ENCODE measurements around the genes SLC22A12, SNX15 and SAC3D1.

DNA sequence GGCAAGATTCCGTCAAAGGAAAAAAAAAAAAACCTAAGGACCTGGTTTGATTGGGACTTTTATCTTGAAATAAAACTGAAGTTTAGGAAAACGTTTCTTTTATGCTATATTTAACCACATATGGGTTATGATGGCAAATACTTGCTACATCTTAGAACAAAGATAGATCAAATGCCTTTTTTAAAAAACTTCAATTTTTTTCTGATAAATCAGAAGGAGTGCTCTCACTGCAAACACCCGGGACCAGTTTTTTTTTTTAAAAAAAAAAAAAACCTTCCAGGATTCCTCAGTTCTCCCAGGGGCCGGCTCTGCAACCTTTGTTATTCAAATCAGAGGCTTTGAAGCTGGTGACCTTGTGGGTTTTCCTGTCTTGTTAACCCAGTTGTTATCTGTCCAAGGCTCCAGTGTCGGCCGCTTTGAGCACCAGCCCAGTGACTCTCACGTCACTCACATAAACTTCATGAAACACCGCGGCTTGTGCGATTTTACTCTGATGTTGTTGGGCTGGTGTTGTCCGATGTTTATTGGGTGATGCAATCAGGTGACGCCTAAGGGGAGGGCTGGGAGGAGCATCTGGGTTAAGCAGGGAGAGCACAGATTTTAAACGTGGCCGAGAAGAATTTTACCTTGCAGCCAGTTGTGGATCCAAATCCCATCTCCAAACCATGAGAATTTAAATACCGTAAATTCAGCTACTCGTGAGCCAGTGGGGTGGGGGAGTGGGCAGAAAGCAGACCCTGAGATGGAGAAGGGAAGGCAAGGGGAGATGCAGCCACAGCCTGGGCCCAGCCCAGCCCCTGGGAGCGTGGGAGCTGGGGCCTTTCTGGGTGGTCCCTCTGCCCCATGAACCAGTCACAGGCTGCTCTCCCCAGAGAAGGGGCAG is 10.7 kb downstream of the SLC22A11 start:
- PRO-cap, result no peak

DNA sequence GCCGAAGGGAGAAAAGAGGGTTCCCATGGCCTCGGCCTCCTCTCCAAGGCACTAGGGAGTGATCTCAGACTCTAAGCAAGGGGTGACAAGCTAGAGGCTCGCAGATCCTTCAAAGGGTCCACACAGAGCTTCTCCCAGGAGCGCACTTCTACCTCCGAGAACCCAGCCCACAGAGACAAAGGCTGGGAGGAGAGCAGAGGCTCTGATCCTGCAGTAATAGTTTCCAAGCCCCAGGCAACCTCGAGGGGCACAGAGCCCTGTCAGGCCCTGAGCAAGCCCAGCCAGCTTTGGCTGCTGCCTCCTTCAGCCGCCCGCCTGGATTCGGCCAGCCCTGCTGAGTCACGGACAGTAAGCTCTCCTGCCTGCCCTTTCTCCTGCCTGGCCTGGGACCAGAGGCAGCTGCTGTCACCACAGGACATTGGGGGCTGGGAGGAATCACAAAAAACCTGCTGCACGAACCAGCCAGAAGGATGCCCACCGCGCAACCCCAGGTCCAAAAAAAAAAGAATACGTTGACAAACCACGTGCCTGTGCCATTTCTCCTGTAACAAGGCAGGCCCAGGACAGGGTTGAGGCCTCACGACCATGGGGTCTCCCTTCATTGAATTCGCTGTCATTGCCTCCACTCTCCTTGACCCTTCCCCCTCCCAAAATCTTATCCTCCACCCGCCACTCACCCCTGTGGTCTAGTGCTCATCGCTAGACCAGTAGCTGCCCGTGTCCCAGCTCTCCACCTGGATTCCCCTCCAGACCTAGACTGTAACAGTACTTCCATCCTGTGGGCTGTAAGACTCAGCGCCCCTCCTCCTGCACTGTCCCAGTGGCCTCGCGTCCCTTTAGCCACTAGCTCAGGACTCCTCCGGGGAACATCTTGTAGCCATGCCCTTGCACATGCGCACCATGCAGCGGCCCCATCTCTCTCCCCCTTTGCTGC is 7.6 kb upstream of the SLC22A12 start:
- PRO-cap, result no peak

- PRO-cap, result no peak
These were observed at the start of gene SLC22A12 for GRCh38 chr11:64591030-64591375. SLC22A12 (plus strand) TSS chr11:64591220.

DNA sequence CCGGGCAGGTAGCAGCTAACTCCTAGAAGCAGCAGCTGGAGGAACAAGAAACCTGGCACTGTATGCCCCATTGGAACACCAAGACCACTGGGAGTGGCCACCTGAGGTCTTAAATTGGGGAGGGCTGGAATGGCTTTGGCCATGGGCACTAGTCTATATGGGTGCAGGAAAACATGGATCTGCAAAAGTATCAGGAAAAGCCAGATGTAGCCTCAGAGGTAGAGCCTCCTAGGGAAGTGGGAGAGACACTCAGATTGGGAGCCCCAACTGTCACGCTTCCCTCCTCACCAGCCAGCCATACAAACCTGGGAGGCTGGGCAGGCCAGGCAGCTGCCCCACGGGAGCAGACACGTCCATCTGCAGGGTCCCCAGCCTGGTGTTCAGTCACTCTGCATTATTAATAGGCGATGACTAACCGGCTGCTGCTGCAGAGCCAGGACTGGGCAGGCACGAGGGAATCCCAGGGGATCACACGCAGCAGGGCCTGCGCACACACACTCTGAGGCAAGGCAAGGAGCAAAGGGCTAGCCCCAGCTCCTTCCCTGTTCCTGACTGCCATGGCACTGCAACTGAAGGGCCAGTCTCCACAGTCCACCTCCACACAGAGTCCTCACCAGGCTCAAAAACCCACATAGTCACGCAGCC is 47.7 kb downstream of the NRXN2 start:
- PRO-cap, result no peak

DNA sequence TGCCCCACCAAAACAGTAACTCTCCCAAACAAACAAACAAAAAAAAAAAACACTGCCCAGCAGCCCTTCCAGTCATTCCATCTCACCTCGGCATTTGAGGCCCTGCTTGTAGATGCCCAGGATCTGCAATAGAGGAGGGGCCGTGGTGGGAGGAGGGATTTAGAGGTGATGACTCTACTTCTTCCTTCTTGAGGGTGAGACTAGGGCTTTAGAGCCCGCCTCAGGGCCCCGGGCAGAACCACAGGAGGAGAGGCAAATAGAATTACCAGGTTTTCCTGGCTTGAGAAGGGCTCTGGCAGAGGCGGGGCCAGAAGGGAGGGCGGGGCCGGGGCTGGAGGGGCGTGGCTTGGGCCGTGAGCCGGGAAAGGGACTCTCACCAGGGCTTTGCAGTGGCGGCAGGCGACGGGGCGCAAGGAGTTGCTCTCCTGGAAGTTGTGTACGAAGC is 6.7 kb upstream of the NRXN2 start:
- PRO-cap, result no peak

- PRO-cap, result no peak
These were observed 1.8 kb upstream of the PYGM start for GRCh38 chr11:64761556-64762023.

DNA sequence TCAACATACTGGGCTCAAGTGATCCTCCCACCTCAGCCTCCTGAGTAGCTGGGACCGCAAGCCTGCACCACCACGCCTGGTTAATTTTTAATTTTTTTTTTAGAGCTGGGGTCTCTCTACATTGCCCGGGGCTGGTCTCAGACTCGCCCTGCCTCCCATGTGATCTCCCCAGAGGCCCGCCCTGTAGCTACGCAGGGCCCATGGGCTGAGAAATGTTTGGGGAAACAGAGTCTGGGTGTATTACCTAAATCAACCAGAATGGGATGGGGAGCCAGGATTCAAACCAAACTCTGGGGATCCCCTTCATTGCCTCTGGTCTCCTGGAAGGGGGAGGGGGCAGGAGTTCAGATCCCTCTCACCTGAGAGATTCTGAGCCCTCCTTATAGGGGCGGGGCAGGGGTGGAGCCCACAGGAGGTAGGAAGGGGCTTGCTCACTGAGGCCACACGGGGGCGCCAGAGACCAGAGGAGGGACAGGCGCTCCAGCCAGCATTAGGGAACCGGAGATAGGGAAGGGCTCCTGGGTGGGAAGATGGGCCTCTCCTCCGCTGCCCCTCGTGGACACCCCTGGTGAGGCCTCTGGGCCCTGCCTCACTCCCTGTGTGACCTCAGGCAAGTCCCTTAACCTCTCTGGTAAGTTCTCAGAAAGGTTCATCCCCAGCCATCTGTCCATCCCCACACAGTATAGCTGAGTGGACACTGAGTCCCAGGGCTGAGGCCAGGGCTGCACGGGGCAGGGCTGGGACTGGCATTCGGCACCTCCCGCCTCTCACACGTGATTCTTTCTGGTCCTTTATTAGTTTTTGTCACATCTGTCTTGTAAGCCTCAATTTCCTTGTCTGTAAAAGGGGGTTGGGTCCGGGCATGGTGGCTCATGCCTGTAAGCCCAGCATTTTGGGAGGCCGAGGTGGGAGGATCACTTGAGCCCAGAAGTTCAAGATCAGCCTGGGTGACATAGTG is 2.7 kb upstream of the CDC42BPG start:
- PRO-cap, result no peak

DNA sequence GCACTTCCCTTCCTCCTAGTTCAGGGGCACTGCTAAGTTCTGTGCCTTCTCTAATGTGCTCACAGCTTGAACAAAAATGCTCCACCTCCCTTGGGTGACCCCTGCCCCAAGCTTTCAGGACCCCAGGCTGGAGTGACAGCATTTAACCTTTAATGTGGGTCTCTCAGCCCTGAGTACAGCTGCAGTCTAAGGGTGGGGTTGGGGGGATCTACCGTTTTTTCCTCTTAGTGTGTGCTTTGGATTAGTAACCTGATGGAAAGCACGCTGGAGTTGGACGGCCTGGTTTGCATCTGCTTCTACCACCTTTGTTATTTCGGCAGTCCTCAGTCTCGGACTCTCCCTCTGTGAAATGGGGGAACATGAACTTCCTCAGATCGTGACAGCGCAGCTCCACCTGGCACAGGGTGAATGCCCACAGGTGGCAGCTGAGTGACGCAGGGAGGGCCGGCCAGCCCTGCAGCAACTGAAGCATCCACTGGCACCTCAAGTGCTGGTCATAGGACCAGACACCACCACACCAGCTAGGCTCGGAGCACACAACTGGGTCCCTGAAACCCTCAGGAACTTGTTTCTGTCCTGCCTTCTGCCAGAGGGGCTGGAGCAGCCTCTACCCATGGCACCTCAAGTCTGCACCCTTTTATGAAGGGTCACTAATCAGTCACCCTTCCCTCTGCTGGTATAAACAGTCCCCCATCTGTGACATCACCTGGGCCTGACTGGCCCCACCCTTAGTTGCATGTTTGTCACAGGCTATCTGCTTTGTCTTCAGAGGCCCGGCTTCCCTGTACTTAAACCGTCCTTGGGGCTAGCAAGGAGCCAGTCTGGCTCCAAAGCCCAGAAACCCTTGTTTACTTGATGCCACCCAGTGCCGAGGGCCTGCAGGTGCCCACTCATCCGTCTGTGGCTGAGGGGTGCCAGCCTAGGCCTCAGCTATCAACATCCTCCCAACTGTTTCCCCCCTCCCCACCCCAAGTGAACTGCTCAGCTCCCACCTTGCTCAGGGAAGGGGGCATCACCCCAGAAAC is 7.4 kb upstream of the CDC42BPG start:
- PRO-cap, result bidirectional peak, plus-strand start at position 515 of the sequence, minus-strand start at position 344 of the sequence

- PRO-cap, result no peak
These were observed 14.7 kb downstream of the EHD1 start for GRCh38 chr11:64863656-64864209.

GRCh38 chr11:64864875-64865571 is 13.4 kb downstream of the EHD1 start:
- PRO-cap, result bidirectional peak, plus-strand start at chr11:64865108, minus-strand start at chr11:64865009

GRCh38 chr11:64872741-64873641 is 5.4 kb downstream of the EHD1 start:
- PRO-cap, result no peak

DNA sequence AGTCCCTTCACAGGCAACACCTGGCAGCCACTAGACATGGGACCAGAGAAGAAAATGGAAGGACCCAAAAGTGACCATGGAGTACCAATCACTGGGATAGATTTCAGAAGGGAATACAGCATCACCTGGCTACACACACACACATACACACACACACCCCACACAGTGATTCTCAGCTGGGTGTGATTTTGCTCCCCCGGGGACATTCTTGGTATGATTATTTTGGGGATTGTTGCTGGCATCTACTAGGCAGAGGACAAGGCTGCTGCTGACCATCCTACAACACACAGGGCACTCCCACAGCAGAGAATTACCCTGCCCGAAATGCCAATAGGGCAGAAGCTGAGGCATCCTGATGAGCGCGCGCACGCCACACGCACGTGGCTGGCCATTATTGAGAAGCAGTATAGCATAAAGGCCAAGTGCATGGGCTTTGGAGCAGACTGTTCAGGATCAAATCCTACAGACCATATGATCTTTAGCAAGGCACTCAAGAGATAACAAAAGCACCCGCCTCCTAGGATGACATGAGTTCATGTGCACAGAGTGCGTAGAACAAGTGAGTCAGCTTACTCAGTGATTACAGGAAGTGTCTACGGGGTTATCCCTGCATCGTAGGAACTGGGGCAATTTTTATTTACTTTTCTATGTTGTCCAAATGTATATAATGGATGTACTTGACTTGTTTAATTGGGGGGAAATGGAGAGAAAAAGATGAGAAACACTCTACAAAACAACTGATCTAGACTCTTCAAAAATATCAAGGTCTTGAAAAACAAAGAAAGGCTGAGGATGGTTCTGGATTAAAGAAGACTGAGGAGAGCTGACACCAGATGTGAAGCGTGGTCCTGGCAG is 7.1 kb upstream of the EHD1 start:
- PRO-cap, result no peak

- PRO-cap, result no peak
These were observed 1.1 kb downstream of the MAJIN start for GRCh38 chr11:64970857-64971115.

GRCh38 chr11:65027000-65027966 is at the start of gene SNX15:
SNX15 (plus strand) TSS chr11:65027439.
- PRO-cap, result bidirectional peak, plus-strand start at chr11:65027472, minus-strand start at chr11:65027313; bidirectional peak, plus-strand start at chr11:65027861, minus-strand start at chr11:65027670

GRCh38 chr11:65040468-65041291 is at the start of gene SAC3D1:
SAC3D1 (plus strand) TSS chr11:65041210.
- PRO-cap, result bidirectional peak, plus-strand start at chr11:65040997, minus-strand start at chr11:65040826; bidirectional peak, plus-strand start at chr11:65041240, minus-strand start at chr11:65041095

DNA sequence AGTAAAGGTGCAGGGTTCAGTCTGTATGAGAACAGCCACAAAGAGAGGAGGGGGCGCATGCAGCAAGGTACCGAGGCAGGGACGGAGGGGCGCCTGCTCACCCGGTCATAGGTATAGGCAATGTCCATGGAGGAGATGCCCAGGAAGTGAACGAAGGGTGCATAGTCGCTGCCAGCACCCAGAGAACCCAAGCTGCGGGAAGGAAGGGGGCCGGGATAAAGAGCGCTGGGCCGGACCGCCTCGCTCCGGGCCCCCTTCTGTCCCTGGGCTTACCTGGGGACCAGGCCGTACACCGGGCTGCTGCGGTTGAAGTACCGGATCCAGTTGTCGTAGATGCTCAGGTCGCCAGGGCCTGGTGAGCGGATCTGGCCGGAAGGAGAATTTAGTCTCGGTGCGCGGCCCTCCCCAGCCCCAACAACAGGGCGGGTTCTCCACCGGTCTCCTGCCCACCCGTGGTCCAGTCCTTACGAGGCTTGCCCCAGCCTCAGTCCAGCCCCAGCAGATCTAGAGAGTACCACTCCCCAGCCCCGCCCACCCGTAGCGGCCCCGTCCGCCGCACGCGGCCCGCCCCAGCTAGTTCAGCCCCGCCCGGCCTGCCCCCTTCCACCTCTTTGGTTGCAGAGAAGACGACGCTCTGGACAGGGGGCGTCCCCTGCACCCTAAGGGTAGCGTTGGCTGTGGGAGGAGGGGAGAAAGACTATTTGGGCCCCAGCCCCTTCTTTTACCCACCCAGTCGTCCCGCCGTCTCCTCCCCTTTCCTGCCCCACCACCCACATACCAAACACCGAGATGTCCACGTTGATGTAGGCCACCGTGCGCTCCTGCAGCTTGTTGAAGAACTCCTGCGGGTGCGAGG is 6.6 kb downstream of the SAC3D1 start:
- PRO-cap, result no peak

DNA sequence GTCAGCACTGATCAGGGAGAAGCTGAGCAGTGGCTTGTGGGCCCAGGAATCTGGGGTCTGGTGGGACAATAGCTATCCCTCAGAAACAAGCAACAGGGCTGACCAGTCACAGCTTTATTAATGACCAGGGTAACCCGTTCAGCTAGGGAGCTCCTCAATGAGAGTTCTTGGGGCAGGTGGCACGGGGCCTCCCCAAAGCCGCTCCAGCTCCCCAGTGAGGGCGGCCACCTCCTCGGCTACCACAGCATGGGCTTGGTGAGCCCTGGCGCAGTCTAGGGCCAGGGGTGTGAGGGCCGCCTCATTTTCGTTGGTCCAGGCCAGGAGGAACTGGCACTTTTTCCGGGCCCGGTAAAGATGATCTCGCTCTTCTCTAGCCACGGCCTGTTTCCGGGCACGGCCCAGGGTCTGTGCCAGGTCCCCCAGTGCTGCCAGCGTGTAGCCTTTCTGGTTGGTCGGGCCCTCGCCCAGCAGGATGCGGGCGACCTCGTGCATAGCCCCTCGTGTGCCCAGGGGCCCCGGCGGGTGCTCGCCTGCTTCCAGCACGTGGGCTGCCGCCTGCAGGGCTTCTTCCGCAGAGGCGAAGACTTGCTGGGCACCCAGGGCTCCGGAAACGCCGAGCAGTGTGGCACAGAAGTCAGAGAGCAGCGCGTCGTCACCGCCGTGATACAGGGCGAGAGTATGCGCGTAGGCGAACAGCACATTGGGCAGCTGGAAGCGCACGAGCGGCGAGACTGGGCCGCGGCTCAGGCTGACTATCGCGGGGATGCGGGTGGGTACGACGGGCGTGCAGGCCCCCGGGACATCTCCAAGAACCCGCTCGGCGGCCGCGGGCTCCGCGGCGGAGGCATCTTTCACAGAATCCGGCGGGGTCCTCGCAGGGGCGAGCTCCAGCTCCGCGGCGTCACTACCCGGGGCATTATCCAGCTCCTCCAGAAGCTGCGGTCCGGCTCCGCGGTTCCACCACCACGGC is 912 bp downstream of the ZNHIT2 start:
- PRO-cap, result no peak

GRCh38 chr11:65118219-65118774 is 796 bp upstream of the ZNHIT2 start:
- PRO-cap, result no peak

GRCh38 chr11:65120534-65121292 is 1.2 kb downstream of the FAU start:
- PRO-cap, result no peak

- PRO-cap, result no peak
These were observed 6.3 kb upstream of the SPDYC start for GRCh38 chr11:65163708-65164253.